RPMI7951 (cell line): ENCODE measurements around the genes TMIGD2 and STAP2.

- RAMPAGE, long total RNA: no peak
Measured at GRCh38 chr19:4061026-4061910, 5.4 kb downstream of the ZBTB7A start.

- RAMPAGE, long total RNA: no peak
Measured at GRCh38 chr19:4063565-4064064, 3.1 kb downstream of the ZBTB7A start.

DNA sequence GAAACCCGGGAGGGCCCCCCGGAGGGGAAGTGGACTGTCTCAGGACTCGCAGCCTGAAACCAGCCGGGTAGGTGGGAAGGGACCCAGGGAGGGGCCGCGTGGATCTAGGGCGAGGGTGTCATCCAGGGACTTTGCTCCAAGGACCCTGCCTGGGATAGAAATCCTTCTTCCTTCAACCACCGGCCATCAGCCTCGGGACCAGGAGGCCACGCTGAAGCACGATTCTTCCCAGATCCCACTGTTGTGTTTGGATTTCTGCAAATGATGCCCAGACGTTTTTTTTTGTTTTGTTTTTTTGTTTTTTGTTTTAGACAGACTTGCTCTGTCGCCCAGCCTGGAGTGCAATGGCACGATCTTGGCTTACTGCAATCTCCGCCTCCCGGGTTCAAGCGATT, 1.7 kb upstream of the ZBTB7A start:
- RAMPAGE, long total RNA: no peak

DNA sequence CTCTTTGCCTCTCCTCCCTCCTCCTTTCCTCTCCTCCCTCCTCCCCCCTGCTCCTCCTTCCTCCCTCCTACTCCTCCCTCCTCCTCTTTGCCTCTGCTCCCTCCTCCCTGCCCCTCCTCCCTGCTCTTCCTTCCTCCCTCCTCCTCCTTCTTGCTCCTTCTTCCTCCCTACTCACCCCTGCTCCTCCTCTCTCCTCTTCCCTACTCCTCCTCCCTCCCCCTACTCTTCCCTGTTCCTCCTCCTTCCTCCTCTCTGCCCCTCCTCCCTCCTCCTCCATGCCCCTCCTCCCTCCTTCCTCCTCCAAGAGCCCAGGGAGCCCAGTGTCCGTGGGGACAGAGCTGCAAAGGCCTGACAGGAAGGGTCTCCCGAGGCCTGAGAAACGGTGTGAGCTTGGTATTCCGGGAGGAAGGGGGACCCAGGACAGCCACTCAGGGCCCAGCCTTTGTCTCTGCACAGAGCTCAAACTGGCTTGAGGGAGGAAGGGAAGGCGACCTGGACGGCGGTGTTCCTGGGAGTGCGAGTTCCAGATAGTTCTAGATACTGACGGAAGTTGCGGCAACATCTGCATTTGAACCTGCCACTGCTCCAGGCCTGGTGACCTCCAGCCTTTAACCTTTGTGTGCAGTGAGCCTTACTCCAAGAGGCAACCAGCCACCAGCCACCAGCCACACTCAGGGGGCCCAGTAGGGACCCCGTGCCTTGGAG, 15.2 kb upstream of the ZBTB7A start:
- RAMPAGE, long total RNA: no peak

DNA sequence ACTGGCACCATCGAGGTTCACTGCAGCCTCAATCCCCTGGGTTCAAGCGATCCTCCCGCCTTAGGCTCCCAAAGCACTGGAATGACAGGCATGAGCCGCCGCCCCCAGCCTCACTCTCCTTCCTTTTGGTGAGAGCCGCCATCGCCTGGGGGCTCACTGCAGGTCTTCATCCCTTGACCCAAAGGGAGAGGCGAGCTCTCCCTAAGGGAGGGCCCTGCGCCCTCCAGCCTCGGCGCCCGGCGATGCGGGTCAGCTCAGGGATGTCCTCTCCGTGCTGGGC, 23.2 kb upstream of the ZBTB7A start:
- RAMPAGE, long total RNA: no peak

- RAMPAGE, long total RNA: no peak
Measured at GRCh38 chr19:4110320-4110968, 13.5 kb downstream of the MAP2K2 start.

DNA sequence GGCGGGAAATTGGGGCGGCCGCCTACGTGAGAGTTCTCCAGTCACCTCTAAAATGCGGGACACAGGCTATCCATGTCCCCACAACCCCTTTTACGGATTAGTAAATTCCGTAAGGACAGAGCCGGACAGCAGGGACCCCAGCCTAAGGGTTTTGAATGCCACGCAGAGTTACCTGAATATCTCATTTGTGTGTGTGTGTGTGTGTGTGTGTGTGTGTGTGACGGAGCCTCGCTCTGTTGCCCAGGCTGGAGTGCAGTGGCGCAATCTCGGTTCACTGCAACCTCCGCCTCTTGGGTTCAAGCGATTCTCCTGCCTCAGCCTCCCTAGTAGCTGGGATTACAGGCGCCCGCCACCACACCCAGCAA, 273 bp downstream of the ANKRD24 start:
- RAMPAGE, long total RNA: no peak

GRCh38 chr19:4258114-4258617, 11.3 kb downstream of the YJU2 start:
- RAMPAGE, long total RNA: no peak

- RAMPAGE, long total RNA: no peak
Measured at GRCh38 chr19:4302201-4302560, at the start of gene TMIGD2. Gene TMIGD2 (minus strand): TSS chr19:4302389.

GRCh38 chr19:4337785-4338995, at the start of gene STAP2:
Gene STAP2 (minus strand): TSS chr19:4338827.
- RAMPAGE, long total RNA: start-site peak on the minus strand at chr19:4338780-4338821, 6 and 19 reads in 2 replicates

DNA sequence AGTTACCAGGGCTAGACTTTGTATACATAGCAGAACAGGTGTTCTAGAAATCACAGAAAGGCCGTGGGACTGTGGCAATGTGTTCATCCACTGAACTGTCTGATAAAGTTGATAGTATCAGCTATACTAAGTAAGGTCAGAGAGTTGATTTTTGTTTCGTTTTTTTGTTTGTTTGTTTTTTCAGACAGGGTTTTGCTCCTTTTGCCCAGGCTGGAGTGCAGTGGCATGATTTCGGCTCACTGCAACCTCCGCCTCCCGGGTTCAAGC, 2.2 kb upstream of the STAP2 start:
- RAMPAGE, long total RNA: no peak

DNA sequence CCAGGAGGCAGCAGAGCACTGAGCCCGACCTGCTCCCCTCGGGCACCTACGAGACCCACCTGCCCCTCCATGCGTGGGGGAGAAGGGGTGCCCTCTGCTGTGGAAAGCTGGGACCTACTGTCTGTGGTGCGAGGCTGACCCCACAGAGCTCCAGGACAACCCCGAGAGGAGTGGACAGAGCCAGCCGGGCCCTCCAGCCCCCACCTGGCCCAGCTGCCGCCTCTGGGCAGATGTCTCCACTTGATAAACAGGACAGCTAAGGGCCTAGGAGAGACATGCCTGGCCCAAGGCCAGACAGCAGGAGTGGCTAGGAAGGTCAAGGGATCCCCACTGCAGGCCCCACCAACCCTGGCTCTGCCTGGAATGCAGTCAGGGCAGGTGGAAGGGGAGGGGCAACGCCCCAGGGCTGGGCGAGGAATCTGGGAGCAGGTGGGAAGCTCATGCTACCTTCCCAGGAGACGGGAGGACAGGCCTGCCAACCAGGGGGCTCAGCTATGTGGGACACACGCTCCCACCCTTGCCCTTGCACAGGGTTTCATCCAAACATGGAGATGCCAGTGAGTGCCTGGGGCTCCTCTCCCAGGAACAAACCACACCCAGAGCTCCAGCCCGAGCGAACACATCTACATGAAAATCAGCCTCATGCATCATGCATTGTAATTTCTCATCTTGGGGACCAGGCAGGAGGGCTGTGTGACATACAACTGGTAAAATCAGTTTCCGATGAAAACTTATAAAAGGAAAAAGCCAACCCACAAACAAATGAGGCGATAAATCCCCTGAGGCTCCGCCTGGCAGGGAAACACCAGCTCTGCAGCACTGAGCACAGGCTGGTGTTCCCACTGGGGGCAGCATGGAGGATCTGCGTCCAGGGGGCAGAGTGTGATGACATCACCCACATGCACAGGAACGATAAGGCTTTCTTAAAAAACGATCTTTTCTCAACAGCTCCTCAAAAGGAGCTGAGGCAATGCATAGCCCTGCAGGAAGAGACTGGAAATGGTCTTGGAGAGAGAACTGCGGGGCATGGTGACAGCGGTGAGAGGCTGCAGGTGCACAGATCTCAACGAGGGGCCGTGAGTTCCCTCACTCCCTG, 25.0 kb downstream of the SH3GL1 start:
- RAMPAGE, long total RNA: no peak

DNA sequence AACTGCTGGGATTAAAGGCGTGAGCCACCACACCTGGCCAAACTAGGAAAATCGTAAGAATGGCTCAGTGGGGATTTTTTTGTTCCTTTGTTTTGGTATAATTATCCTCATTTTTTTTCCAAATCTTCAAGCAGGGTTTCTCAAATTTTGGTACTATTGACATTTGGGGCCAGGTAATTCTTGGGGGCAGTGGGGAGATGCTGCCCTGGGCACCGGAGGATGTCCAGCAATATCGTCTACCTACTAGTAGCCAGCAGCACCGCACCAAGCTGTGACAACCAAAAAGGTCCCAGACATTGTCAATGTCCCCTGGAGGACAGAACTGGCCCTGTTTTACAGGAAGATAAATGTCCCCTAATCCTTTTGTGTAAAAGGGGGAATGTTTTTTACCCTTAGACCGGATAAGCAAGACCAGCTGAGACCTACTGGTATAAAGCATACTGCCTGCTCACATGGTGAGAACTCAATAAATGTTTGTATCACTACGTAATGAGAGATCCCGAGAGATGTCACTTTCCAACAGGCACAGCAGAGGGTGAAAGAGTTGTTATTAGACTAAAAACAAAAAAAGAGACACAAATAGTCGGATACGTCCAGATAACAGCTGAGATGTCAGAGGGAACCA, 3.7 kb downstream of the SH3GL1 start:
- RAMPAGE, long total RNA: no peak

DNA sequence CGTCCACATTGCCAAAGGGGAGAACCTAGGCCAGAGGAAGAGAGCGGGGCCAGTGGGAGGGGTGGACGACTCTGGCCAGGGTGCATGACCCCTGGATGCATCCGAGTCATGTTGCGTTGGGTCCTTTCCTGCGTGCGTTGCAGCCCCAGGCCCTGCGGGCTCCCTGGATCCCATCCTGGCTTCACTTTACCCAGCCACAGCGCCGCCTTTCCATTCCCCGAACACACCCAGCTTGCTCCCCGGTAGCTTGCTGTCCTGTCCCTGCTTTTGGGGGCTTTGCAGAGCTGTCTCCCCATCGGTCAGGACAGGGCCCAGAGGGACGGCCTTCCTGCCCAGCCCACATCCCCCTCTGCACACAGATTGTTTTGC, 10.4 kb downstream of the PLIN4 start:
- RAMPAGE, long total RNA: no peak

DNA sequence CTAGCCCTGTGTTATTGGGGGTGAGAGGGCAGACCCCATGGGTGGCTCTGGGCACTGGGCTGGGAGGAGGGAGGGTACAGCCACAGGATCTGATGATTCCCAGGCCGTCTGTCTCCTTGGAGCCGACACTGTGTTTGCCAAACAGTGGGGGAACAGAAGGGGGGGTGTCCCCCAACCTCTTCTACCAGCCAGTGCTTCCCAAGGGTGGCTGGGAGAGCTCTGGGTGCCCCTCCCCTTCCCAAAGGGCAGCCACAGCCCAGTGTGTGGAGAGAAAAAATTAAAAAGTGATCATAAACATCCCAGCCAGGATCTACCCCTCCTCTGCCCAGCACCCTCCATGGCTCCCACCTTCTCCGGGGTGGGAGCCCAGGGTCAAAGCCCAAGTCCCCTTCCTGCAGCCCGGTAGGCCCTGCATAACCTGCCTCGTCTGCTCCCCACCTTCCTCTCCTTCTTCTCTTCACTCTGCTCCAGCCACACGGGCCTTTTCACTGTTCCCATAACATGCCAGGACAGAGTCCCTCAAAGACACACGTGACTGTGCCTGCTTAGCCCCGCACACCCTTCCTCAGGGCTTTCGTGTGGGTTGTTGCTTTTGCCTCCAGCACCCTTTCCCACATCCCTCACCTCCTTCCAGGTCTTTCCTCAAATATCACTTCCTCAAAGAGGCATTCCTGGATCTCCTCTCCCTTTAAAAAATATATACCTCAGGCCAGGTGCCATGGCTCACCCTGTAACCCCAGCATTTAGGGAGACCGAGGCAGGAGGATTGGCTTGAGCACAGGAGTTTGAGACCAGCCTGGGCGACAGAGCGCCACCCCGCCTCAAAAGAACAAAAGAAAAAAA, 1.5 kb upstream of the PLIN4 start:
- RAMPAGE, long total RNA: no peak

GRCh38 chr19:4556836-4557084, 2.7 kb downstream of the SEMA6B start:
- RAMPAGE, long total RNA: no peak

- RAMPAGE, long total RNA: no peak
Measured at GRCh38 chr19:4657386-4657951, 12.7 kb downstream of the MYDGF start.

GRCh38 chr19:4678634-4679595, 8.8 kb upstream of the MYDGF start:
- RAMPAGE, long total RNA: no peak

DNA sequence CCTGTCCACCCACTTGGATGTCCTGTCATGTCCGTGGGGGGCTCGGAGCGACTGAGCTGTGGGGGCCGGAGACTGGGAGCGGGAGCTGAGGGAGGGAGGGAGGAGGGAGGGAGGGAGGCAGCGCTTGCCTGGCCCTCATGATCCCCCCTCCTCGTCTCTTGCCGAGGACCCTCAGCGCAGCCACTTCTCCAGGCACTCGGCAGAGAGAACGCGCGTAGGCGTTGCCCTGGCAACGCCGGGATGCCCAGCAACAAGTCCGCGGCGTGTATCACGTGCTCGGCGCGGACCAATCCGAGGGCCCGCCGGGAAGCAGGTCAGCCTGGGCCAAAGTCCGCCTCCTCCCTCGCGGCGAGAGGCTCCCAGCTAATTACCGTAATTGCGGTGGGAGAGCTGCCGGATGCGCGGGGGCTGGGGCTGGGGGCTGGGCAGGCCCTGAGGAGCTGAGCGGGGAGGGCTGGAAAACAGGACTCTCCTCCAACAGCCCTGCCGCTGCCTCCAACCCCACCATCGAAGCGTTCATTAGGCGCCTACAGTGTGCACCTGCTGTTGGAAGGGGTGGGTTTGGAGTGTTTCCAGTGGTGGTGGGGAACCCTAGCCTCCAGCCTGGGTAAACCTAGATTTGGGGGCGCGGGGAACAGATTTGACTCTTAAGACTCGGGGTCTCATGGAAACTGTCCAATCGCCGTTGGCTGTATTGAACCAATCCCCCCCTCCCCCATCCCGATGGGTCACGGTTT, 31.7 kb upstream of the FEM1A start:
- RAMPAGE, long total RNA: no peak

GRCh38 chr19:4860952-4861767, 6.3 kb downstream of the PLIN3 start:
- RAMPAGE, long total RNA: no peak